Sciatic nerve (tissue), 1 donor: ENCODE data around the genes CALM3, STRN4 and C5AR2.

- PRO-cap: no peak
These were observed 34.5 kb upstream of the PNMA8B start for GRCh38 chr19:46529974-46530686.

- PRO-cap: unidirectional peak, plus-strand start at chr19:46600573; unidirectional peak, minus-strand start at chr19:46600660; bidirectional peak, plus-strand start at chr19:46601287, minus-strand start at chr19:46600915
These were observed at the start of gene CALM3 for GRCh38 chr19:46600341-46601536. CALM3 (plus strand) TSS chr19:46601330.

DNA sequence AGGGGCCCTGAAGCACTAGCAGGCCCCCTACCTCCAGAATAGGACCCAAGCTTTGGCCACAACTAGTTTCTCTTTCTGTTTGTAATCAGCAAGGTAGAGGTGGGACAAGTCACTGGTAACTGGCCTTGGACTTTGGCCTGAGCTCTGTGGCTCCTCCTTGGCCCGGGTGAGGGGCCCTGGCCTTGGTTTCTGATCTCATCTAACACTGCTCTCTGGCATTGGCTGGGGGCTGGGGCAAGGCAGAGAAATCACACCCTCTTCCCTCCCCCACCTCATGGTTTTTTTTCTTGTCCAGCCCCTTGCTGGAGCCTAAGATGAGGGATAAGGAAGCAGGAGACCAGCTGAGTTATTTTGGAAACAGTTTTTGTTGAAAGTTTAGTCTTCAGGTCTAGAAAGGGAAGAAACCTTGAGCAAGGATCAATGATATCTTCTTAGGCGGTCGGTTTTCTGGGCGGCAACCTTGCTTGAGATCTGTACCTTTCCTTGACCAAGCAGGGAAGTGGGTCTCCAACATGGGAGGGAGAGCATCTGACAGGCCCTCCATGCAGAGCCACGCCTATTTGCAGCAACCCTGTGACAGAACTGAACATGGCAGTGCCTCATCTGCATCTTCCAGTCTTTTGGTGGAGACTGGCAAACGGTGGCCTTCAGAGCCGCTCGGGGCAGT, 2.3 kb downstream of the CALM3 start:
- PRO-cap: no peak

- PRO-cap: unidirectional peak, minus-strand start at chr19:46655030
These were observed 6.3 kb downstream of the DACT3 start for GRCh38 chr19:46654590-46655241.

- PRO-cap: bidirectional peak, plus-strand start at chr19:46660366, minus-strand start at chr19:46660273
These were observed 846 bp downstream of the DACT3 start for GRCh38 chr19:46660175-46660497.

GRCh38 chr19:46738712-46739062, 7.2 kb upstream of the FKRP start:
- PRO-cap: no peak

DNA sequence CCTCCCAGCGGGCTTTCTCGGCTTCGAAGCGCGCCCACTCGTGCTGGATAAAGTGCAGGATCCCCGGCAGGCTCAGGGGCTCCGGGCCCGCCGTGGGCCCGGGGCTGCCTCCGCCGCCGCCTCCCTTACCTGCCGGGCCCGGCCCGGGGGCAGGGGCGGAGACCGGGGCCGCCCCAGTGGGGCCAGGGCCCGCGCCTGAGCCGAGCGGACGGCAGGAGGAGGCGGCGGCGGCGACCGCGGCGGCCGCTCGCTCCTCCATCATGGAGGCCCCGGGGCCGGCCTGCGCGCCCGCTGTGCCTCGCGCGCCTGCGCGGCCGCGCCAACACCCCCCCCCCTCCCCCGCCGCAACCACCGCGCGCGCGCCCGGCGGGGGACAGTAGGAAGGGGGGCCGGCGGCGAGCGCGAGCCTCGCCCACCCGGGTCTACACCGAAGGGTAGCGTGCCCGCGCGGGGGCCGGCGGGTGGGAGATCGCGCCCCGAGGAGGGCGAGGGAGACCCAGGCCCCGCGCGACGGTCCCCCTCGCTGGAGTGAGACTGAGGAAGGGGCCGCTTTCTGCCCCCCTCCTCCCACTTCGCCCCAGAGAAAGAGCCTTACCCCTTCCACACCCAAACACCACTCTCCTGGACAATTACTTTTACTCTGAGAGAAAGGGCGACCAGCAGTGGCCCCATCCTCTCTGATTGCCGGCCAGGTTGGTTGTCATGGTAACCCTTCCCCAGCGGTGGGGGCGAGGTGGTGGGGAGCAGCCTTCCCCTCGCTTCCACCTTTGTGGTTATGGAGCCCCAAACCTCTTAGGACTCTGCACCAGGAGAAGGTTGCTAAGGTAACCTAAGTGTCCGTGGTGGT, at the start of gene STRN4:
Gene STRN4, minus strand, starts transcription at position 282 of the 847 bp plus-strand sequence.
- PRO-cap: bidirectional peak, plus-strand start at position 379 of the sequence, minus-strand start at position 281 of the sequence

DNA sequence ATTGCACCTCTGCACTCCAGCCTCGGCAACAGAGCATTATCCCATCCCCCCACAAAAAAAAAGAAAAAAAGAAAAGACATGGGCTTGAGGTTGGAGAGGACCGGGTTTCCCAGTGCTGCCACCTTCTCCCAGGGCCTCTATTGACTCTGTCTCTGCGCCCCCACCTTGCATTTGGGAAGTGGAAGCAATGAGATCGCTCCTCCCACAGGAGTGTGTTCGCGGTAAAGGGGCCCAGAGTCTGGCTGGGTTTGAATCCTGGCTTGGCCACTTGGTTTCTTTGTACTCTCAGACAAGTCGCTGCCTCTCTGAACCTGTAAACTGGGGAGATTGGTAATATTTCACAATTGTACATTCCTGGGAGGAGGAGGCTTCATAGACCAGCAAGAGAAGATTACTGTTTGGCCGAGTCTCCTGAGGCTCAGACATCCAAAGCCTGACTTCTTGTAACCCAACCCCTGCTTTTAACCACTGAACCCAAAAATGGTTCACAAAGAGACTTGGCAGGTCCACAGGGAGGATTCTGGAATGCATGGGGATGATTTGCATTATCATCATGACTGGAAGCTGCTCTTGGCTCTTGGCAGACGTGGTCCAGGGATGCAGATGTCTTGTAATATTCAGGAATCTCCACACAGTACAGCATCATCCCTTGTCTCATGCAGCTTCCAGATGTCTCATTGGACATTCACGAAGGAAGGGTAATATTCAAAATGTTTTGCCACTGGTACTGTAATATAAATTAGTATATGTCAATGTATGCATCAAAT, 13.6 kb upstream of the STRN4 start:
- PRO-cap: no peak

GRCh38 chr19:46851206-46851402, 458 bp upstream of the AP2S1 start:
- PRO-cap: no peak

GRCh38 chr19:46920264-46921384, 59.8 kb downstream of the ARHGAP35 start:
- PRO-cap: no peak

GRCh38 chr19:47186203-47187415, 44.4 kb downstream of the BBC3 start:
- PRO-cap: no peak

DNA sequence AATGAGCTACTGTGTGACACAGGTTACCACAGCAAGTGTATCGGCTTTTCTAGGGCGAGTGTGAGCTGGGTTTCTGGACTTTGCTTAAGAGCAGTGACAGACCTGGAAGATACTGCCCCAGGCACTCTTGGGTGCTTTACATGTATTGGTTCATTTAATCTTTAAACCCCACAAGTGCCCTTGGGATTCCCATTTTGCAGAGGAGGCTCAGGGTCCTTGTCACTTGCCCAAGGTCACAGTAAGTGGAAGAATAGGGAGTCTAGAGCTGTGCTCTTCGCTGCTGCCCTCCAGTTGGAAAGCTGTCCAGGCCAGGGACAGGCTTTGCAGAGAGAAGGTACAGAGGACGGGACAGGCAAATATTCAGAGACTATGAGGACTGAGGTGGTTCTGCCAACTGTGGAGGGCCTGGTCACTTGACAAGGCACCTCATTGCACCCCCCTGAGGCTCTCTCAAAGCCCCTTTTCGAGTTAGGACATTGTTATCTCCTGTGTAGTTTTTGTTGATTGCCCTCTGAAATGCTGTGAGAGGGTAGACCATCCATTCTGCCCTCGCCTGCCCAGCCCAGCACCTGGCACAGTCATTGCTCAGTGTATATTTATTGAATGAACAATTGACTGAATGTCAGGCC, 42.4 kb downstream of the BBC3 start:
- PRO-cap: no peak

GRCh38 chr19:47220669-47221872, 9.9 kb downstream of the BBC3 start:
- PRO-cap: no peak

DNA sequence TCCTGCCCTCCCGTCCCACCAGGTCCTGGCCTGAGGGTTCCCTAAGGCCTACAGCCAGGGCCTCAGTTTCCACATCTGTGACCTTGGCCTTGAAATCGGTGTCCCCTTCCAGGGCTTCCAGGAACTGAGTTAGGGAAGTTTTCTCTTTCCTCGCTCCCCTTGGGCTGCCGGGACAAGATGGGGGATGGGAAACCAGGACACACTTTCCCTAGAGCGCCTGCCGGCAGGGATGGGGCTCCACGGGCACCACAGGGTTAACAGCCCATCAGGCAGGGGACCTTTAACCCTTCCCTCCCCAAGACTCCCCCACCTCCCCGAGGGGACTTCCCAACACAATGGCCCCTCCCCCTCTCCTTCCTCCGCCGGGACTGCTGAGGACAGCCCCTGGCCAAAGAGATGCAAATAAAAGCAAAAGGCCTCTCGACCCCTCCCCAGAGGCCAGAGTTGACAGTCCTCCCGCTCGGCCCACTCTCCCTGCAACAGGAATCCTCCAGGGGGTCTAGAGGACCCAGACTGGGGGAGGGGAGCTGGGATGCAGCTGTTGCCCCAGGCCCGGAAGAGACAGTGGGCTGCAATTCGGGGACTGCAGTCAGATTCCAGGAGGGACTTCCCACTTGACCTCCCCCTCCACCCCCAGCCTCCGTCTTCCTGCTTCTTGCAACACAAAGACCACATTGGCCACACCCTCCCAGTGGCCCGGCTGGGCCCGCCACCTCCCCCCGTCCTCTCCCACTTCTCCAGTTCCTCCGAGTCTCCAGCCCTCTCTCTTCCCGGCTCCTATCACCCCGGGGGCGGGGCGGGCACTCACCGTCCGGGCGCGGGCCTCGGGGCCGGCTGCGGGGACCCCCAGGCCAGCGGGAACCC, 3.4 kb downstream of the BBC3 start:
- PRO-cap: bidirectional peak, plus-strand start at position 169 of the sequence, minus-strand start at position 126 of the sequence; bidirectional peak, plus-strand start at position 740 of the sequence, minus-strand start at position 566 of the sequence

DNA sequence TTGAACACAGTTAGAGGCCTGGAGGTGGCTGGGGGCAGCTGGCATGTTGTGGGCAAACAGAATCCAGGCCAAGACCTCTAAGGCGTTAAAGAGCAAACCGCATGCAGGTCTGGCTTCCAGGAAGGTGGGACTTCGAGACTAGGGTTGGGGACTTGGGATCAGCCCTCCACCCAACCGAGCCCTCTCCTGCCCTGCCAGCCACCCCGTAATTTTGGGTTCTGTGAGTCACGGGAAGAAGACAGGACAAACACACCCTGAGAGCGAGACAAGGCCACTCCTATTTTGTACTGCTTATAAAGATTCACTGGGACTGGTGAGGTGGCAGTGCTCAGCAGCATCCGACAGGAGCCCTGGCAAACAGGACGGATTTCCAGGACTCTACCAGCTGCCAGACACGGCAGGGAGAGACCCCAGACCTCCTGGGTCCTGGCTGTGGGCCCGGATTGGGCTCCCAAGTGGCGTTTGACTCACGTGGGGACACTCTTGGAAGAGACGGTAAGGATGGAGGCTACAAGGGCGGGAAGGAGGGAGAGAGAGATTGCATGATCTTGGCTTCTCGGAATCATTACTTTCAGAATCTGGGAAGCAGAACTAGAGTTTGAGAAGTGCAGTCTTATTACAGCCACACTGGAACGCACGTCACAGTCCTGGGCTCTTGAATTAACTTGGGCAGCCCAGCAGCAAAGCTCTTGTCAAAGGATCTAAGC, at the start of gene C5AR2:
Gene C5AR2, plus strand, starts transcription at position 321 of the 707 bp plus-strand sequence.
- PRO-cap: bidirectional peak, plus-strand start at position 324 of the sequence, minus-strand start at position 207 of the sequence; bidirectional peak, plus-strand start at position 610 of the sequence, minus-strand start at position 567 of the sequence

- PRO-cap: bidirectional peak, plus-strand start at chr19:47349355, minus-strand start at chr19:47349047
These were observed 369 bp upstream of the DHX34 start for GRCh38 chr19:47348742-47349150.

GRCh38 chr19:47414409-47415119, 4.8 kb downstream of the MEIS3 start:
- PRO-cap: no peak

DNA sequence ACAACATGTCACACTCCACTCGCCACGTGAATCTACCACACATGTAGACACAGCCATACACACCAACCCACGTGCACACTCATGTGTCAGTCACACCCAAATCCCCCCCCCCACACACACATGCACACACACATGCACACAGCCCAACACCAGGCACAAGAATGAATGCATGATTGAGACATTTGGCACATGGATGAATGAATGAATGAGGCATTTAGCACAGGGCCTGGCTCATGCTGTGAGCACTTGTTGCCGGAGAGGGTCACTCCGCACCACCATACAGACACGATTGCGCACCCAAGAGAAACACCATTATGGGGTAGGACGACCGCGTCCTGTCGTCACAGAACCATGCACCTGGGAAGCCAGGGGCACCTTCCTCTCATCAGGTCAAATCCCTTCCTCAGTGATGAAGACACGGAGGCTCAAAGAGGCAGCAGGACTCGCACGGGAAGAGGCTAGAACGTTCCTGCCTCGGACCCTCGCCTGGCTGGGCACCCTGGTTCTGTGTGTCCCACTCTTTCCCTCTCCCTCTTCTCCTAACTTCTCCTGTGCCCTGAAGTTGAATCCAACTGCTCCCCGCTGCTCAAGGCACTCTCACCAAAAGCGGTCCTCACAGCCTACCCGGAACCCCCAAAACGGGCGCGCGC, 1.4 kb downstream of the MEIS3 start:
- PRO-cap: no peak

DNA sequence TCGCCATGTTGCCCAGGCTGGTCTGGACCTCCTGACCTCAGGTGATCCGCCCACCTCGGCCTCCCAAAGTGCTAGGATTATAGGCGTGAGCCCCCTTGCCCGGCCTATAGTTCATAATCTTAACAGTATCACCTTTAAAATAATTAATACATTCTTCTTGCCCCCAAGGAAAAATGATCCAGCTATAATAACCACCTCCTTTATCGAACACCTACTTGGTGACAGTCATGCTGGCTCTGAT, 796 bp upstream of the KPTN start:
- PRO-cap: no peak

- PRO-cap: no peak
These were observed 2.5 kb upstream of the KPTN start for GRCh38 chr19:47486442-47487051.